Temporal lobe (tissue), 2 donors: ENCODE data around the genes SYNDIG1 and DEFB124.

GRCh38 chr20:24464971-24465552 lies 4.4 kb upstream of the SYNDIG1 start:
- RAMPAGE, long total RNA, result no peak

- RAMPAGE, long total RNA, result no peak
Measured at GRCh38 chr20:24468921-24469986, at the start of gene SYNDIG1. Gene SYNDIG1 (plus strand): TSS chr20:24469629.

GRCh38 chr20:24745943-24746475 lies 203.1 kb upstream of the CST7 start:
- RAMPAGE, long total RNA, result no peak

DNA sequence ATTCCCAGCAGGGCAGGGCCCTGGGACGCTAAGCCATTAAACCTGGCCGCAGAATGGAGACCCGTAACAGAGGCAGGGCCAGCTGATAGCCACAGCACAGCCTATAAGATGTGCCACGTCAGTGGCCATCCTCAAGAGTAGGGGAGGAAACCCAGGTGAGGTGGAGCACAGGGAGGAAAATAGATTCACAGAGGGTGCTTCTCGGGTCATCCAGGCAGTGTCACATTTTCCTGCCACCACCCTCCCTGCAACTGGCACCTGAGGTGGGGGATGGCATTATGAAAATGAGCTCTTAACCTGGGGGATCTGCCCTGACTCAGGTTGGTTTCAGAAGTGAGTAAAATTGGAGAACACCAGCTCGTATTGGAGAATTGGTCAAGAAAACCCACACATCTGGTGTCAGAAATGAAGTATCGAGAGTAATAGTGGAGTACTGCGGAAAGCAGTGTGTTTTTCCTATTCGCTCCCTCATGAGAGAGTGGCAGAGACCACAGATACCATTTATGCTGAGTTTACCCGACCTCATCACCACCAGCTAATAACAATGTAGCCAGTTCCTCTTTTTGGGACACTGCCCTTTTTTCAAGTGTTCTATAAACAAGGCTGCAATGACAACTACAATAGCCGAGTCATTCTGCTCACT lies 106.3 kb upstream of the CST7 start:
- RAMPAGE, long total RNA, result no peak

DNA sequence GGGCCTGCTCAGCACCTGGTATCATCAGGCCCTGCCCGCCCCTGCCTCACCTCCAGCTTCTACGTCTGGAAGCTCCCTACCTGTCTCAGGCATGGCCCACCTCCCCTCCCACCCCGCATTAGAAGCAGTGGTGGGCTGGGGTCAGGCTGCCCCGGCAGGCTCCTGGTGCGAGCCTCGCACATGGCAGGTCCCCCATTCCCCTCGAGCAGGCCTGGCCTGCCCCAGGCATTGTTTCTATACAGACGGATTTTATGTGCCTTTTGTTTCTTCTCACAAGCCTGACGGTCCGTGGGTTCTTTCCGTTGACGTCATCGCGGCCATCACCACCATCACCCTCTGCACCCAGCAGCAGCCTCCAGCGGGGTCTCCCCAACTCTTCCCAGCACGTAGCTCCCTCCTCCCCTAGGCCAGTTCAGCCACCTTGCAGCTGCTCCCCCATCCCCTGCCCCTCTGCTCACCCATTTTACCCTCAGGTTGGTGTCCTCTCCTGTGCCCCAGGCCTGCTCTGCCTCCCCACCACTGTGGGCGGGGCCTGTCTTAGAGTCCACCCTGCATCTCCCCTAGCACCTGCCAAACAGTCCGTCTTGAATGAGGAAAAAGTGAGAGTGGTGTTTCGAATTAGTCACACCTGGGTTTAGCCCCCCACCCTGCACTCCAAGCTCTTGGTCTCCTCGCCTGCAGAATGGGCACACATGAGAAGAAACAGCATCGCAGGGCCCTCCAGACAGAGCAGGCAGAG lies 4.7 kb downstream of the CST7 start:
- RAMPAGE, long total RNA, result no peak

- RAMPAGE, long total RNA, result no peak
Measured at GRCh38 chr20:24978469-24978866, 14.1 kb downstream of the APMAP start.

DNA sequence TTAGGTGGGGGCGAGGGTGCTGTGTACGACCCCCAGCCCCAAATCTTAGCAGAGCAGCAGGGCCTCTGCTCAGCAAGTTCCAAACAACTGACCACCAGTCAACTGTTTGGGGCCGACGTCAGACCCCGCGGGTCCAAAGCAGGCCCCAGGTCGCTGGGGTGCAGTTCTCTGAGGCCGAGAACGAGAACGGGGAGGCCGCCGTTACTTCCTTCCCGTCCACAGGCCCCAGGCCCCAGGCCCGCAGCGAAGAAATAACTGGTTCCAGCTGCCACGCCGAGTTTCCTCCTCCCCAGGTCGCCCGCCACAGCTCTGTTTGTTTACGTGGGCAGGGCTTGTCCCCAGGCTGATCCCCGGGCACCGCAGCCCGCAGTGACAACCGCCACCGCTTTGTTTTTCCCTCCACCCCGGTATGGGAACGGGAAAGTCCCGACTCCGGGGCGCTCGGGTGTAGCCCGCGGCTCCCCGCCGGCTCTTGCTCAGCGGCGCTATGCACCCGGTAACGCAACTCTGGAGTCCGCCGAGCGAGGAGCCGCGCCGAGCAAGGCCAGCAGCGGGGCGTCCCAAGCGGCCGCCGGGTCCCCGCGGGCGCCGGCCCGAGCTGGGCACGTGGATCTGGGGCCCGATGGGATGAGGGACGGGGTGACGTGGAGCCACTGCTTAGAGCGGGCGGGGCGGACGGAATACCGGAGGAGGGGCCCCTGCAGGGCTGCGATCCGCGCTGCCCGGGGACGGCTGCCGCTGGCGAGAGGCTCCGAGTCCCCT lies 799 bp downstream of the ACSS1 start:
- RAMPAGE, long total RNA, result no peak

GRCh38 chr20:25227490-25228026 lies 20.3 kb upstream of the PYGB start:
- RAMPAGE, long total RNA, result no peak

- RAMPAGE, long total RNA, result no peak
Measured at GRCh38 chr20:25233042-25233436, 14.8 kb upstream of the PYGB start.

DNA sequence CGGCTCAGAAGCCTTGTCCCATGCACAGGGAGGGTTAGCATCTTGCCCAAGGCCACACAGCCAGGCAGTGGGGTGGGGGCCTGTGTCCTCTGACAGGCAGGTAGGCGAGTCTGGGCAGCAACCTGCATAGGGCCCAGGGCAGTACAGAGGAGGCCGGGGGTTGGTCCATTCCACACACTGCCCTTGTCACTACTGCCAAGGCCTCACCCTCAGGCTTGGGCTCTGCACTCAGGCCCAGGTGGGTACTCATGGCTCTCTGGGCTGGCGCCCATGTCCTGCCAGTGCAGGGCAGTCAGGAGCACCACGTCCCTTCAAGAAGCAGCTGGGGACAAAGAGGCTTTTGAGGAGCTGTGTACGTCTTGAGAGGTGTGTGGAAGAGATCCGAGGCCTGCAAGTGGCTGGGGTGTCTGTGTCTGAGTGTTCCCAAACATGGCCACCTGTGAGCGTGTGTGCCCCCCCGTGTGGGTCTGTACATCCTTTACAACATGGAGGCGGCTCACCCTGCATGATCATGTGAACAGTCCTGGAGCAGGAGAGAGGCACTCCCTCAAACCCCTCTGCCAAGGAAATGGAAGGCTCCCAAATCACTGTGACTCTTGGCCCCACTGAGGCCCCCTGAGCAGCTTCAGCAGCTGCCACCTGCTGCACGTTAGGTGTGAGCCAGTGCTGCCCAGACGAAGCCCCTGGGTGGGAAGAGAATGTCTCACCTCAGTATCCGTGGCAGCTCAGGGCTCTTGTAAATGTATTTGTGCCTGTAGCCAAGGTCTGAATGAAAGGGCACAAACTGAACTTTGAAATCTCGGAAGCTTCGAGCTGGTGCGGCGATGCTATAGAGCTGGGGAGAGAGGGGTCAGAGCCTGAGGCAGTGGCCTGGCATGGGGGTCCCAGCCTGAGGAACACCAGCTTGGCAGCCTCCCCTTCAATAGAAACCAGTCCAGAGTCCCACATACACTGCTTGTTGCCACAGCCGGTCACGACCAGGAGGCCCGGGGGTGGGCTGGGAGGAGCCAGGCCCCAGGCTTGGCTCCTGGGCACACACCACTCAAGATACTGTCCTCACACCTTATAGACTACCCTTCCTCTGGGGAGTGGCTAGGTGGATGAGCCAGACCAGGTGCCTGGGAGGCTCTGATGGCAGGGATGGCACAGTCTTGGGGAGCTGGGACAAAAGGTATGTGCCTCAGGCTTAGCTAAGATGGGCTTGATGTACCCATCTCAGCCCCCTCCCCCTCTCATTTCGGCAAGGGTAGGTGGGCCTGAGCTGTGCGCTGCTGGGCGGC lies 54.1 kb downstream of the PYGB start:
- RAMPAGE, long total RNA, result no peak

GRCh38 chr20:25339611-25340144 lies 51.0 kb downstream of the ABHD12 start:
- RAMPAGE, long total RNA, result no peak

DNA sequence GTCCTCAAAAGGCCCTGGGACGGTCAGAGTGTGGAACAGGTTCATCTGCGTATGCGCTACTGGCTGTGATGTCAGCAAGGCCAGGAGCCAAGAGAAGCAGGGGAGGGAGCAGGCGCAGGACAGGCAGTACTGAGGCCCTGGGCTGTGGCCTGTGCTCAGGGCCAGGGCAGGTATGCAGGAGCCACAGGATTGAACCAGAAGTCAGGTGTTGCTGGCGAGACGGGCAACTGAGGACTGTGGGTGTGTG lies 46.7 kb downstream of the GINS1 start:
- RAMPAGE, long total RNA, result no peak

GRCh38 chr20:25507283-25508478 lies 77.7 kb downstream of the NINL start:
- RAMPAGE, long total RNA, result no peak

GRCh38 chr20:25675431-25676454 lies 20.9 kb downstream of the ZNF337 start:
- RAMPAGE, long total RNA, result no peak

GRCh38 chr20:29752613-29753191 lies 1504.8 kb upstream of the DEFB115 start:
- RAMPAGE, long total RNA, result no peak

- RAMPAGE, long total RNA, result no peak
Measured at GRCh38 chr20:29878163-29878845, 1379.2 kb upstream of the DEFB115 start.

GRCh38 chr20:30290343-30291069 lies 967.0 kb upstream of the DEFB115 start:
- RAMPAGE, long total RNA, result no peak

DNA sequence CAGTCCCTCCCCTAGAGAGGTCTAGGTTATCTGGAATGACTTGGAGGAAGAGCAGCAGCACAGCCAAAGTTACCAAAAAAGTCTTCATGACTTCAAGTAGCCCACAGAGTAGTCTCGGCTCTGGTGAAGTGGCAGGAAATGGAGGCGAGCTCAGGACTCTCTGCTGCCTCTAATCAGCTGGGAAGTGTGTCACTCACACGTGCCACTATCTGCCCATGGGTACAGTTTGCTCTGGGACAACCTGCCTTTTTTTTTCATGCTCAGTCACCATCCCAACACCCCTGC lies 16.7 kb upstream of the DEFB123 start:
- RAMPAGE, long total RNA, result no peak

DNA sequence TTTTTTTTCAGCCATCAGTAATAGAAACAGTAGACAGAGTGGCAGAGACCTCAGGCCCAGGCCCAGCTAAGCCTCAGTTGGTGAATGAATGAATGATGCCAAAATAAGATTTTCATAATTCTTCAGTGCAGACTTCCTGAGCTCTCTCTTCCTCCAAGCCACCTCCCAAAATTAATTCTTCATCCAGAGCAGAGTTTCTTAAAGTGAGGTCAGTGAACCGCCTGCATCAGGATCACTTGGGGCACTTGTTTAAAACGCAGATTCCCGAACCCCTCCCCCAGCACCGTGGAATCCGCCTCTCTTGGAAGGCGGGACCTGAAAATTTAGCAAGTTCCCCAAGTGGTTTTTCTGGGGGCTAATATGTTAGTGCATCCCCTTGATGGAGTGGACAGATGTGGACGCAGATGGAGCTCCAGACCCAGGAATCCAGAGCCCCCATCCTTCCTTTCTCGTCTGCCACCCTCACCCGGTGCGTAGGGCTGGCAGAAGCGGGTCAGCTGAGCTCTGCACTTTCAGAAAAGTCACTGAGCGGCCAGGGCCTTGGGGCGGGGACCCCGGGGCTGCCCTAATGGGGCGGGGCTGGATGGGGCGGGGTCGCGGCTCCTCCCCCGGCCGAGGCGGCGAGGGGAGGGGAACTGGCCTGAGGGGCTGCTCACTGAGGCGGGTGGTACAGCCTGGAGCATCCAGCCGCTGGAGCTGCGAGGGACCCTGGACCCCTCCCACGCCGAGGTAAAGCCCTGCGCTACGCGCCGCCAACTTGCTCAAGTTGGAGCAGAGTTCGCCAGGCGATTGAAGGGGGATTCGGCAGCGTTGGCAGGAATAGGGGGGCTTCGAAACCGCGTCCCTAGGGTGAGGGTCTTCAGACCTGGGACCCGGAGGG lies at the start of gene DEFB124:
Gene DEFB124, minus strand, starts transcription at position 490 of the 880 bp plus-strand sequence.
- RAMPAGE, long total RNA, result no peak

DNA sequence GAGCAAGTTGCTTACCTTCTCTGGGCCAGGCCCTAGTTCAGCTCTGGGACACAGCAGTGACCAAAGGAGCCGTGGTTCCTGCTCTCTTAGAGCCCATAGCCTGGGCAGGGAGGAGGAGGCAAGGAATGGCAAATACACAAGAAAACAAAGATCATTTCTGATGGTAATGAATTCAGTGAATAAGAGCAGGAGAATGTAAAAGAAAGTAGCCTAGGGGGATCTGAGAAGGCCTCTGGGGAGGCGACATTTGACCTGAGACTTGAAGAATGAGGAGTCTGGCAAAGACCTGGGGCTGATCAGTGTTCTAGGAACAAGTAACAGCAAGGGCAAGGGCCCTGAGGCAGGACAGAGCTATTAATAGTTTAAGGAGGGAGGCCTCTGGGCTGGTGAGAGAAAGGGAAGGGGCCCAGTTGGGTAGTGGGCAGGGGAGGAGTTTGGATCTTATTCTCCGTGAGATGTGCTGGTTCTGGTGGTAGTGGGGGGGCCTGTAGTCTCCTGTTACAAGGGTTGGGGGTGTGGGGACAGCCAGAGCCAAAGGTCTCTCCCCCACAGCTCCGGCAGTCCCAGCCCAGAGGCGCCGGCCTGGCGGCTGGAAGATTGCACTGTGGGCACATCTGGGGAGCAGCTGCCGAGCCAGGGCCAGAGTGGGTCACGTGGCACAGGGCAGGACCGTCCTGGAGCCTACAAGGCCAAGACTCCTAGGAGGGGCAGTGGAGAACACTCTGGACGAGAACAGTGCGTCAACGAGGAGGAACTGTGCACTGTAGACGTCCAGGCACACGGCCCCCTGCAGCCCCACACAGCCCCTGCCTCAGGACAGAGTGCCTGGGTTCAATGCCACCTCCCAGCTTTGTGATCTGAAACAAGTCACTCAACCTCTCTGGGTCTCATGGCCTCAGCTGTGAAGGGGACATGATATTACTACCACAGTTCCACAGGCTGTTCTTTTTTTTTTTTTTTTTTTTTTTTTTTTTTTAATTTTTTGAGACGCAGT lies 9.2 kb upstream of the ID1 start:
- RAMPAGE, long total RNA, result no peak